Mesangial cell (primary cell): ENCODE results near the gene CD83.

- RAMPAGE, long total RNA, result no peak
Measured at GRCh38 chr6:13364149-13364690, 35.9 kb upstream of the TBC1D7 start.

GRCh38 chr6:13425512-13425855 lies 61.9 kb downstream of the GFOD1 start:
- RAMPAGE, long total RNA, result no peak

DNA sequence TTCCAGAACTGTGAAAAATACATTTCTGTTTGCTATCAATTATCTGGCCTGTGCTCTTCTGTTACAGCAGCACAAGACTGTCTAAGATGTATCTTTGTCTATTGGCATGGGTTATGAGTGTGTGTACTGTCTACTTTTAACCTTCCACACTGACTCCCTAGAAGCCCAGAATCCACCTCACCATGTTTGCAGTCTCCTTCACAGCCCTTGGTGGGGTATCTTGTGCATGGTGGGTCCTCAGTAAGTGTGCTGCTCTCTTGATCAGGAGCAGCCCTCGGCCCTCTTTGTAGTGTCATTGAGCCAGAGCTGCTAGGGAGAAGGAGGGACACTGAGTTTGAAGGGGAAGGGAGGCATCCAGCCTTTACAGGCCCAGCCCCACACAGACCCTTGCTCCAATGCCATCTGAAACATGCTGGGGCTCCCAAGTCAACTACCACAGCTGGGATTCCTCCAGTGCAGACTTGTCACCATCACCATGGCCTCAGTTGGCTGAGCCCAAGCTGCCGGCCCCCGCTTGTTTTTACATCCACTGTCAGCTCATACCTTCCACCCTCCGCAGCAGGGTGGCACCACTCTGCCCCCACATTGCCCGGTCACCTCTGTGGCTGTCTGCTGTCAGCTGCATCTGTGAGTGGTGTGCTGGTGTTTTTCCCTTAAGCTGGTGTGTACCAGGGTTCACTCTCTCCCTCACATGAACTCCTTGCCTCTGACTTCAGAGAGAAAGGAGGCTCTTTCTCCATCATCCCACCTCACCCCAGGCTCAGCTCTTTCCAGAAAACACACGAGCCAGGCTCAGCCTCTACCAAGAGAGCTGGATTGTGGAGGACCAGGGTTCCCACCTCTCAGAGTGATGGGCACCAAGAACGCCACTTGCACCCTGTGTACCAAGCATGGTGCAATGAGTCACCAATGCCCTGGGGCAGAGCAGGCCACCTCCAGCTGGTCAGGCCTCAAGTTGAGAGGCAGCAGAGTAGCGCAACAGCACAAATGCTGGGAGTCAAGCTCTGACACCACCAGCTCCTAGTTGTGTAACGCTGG lies 26.1 kb downstream of the GFOD1 start:
- RAMPAGE, long total RNA, result no peak

DNA sequence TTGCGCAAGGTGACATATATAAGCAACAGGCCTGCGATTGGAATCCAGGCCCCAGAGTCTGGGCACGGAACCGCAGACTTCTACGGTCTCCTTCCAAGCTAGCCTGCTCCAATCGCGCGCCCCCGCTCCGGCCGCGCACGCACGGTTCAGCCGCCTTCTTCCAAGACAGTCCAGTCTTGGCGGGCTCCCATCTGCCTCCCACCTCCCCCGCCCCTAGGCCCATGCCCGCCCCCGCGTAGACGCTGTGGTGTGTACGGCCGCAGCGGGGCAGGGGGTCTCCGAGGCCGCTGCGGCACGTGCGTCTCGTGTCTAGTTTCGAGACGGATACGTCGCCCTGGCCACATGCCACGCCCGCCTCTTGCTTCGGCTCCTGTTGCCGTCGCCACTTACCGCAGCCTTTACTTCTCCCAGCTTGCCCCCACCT lies 781 bp upstream of the GFOD1 start:
- RAMPAGE, long total RNA, result no peak

- RAMPAGE, long total RNA, result no peak
Measured at GRCh38 chr6:13558773-13559249, 15.6 kb upstream of the SIRT5 start.

- RAMPAGE, long total RNA, result no peak
Measured at GRCh38 chr6:13615037-13615230, 201 bp upstream of the NOL7 start.

DNA sequence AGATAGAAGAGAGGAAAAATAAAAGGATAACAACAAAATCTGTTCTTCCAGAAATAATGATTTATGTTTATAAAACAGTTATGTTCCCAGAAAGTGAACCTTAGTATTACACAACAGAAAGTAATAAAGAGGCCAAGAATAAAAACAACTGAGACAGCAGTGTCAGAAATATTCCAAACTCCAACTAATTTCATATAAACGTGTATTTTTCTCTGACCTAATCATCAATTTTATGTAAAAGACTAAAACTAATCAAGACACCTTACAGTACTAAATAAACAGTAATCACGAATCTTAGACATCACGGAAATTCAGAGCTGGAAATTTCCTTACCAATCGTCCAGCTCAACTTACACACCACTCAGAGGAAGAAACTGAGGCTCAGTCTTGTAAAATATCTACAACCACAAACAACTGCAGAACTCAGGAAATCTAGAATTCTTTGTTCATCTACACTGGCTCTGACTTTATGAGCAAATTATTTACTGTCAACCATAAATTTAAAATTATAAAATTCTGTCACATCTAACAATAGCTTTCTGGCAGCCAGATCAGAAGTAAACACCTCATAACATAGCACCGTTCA lies 2.6 kb downstream of the RANBP9 start:
- RAMPAGE, long total RNA, result no peak

DNA sequence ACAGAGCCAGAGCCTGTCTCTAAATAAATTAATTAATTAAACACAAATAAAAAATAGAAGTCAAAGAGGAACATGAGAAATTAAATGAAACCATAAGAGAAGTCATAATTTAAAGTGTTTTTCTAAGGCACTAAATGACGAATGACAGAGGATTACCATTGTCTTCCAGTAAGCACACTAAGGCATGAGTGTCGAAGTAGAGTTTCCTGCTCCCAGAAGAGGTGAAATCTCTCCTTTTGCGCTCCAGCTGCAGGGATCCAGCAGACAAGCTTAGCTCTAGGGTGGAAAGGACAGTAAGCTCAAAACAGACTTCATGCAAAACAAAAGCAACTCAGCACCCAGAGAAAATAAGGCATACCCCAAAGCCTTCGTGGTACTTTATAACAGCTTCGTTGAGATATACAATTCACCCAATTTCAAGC lies 7.6 kb downstream of the MCUR1 start:
- RAMPAGE, long total RNA, result start-site peak on the minus strand centred at position 182 of the sequence, 9 bp wide, 15 reads

DNA sequence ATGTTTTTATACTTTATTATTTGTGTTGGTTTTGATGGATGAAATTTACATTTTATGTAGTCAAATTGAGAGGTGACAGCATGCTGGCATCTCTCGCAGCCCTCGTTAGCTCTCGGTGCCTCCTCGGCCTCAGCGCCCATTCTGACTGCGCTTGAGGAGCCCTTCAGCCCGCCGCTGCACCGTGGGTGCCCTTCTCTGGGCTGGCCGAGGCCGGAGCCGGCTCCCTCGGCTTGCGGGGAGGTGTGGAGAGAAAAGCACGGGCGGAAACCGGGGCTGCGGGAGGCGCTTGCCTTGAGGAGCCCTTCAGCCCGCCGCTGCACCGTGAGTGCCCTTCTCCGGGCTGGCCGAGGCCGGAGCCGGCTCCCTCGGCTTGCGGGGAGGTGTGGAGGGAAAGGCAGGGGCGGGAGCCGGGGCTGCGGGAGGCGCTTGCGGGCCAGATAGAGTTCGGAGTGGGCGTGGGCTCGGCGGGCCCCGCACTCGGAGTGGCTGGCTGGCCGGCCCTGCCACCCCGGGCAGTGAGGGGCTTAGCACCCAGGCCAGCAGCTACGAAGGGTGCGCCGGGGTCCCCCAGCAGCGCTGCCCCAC lies 45.5 kb upstream of the MCUR1 start:
- RAMPAGE, long total RNA, result no peak

- RAMPAGE, long total RNA, result no peak
Measured at GRCh38 chr6:13873584-13874351, 51.0 kb upstream of the RNF182 start.

DNA sequence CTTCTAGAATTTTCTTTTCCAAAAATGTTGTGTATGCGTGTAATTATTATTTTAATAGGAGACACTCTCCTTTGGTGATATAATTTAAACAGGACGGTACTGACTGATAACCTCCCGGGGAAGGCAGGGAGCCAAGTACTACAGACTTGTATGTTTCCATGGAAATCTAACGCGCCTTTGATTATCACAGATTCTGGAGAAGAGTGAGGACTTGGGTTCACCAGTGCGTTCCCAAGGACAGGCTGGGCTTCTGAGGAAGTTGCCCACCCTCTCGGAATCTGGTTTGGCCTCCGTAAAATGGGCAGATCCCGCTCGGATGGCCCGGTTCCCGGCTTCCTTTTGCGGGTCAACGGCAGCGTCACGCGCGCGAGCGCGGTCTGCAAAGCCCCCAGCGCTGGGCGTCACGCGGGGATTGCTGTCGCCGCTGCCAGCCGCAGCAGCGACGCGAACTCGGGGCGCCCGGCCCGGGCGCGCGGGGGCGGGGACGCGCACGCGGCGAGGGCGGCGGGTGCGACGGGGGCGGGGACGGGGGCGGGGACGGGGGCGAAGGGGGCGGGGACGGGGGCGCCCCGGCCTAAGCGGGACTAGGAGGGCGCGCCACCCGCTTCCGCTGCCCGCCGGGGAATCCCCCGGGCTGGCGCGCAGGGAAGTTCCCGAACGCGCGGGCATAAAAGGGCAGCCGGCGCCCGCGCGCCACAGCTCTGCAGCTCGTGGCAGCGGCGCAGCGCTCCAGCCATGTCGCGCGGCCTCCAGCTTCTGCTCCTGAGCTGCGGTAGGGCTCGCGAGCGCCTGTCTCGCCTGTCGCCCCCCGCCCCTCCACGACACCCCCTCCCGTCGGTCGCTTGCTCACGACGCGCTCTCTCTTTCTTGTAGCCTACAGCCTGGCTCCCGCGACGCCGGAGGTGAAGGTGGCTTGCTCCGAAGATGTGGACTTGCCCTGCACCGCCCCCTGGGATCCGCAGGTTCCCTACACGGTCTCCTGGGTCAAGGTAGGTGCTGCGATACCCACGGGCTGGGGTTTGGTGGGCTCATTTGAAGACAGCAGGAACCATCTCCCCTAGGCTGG lies at the start of gene CD83:
Gene CD83, plus strand, starts transcription at position 696 of the 1,066 bp plus-strand sequence.
- RAMPAGE, long total RNA, result start-site peak on the plus strand centred at position 614 of the sequence, 8 bp wide, 9 reads

- RAMPAGE, long total RNA, result no peak
Measured at GRCh38 chr6:14119018-14119441, 1.5 kb downstream of the CD83 start.

DNA sequence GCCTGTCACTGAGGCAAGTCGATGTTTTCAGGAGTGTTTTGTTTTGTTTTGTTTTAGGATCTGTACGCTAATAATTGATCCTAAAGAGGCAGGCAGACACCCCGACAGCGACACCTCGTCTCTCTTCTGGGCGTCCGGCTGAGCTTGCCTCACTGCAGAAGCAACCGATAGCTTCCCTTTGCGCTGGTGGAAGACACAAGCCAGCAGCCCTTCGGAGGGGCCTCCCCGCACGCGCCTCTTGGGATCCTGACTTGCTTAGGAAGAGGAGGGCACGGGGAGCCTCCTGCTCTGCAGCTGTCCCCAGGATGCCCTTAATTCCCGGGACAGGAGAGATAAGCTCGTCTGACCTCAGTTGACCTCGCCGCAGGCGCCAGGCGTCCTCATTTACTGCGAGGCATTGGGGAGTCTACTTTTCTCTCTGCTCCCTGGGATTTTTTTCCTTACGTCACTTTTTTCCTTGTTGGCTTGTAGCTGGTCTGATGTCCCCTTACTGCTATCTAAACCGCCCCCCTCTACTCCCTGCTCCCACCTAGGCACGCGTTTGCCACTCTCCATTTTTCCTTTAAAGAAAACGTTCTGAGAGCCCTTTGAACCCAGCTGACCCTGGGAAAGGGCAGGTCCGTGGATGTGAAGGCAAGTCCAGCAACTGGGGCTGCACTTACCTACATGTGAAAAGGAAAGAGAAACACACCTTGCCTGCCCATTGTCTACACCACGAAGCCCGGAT lies 94.1 kb downstream of the CD83 start:
- RAMPAGE, long total RNA, result no peak

DNA sequence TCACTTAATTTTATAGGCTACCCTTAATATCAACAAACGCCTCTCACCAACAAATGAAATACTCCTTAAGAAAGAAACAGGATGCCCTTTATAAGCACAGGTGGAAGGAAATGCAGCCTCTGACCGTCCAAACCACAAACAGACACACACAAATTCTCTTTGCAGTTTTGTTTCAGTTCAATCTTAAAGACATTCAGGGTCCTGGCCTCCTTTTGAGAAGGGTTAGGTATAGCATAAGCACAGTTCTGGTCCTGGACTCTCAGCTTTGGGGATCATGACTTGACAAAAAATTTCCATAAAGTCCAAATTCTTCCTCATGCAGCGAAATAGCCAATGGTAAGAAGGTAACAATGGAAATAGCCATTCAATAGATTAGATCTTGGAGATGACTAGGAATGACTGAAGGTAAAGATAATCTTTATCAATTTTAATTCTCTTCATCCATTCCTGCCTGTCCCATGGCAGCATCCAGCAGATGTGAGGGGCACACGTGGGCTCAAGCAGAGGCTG lies 123.8 kb downstream of the CD83 start:
- RAMPAGE, long total RNA, result no peak

- RAMPAGE, long total RNA, result no peak
Measured at GRCh38 chr6:14361189-14361919, 243.8 kb downstream of the CD83 start.

DNA sequence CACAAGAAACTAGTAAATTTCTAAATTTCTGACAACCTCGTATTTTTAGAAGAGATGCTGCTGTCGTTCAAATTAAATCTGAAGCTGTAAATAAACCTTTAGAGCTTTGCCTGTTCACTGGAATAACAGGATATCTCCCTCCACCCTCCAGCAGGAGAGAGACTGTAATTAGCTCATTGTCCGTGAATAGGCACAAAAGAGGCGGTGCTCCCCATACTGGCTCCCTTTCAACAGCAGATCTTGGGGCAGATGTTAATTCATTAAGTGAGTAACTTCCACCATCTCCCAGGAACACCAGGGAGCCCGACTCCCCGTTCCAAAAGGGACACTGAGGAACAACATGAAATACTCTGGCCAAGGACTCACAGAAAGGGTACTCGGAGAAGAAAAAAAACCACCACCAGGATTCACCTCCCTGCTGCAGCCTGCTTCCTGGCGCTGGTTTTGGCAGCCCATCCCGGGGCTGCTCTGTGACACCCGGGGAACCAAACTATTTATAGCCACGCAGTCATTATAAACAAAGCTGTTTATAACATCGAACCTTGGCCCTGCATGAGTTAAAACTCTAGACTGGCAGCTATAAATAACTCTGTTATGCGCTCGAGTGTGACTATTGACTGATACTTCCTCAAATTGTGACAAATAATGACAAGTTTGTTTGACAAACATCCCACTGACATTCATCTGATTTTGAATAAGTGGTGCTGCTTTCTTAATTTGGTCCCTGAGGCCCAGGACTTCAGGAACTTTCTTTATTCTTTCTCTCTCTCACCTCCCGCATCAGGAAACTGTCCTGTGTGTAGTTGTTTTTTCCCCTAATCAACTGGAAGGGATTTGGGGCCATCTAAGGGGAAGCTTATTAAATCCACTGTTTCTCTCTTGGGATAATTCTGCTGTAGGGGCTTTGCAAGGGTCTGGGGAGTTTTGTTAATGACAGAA lies 521.5 kb downstream of the CD83 start:
- RAMPAGE, long total RNA, result no peak

DNA sequence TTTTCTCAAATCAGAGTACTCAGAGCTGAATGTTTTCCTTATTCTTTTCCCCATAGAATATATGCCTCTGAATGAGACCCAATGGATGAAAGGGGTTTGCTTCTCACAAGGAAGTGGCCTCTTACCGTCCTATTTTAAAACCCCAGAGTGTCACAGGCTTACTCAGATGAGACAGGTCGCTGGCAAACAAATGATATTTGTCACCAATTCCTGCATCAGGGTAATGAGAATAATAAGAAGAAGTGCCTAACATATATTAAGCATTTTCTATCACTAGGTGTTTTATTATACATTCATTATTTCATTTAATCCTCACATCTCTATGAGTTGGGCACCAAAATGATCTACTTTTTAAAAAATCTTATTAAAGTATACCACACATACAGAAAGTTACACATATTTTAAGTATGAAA lies 538.7 kb downstream of the CD83 start:
- RAMPAGE, long total RNA, result no peak

- RAMPAGE, long total RNA, result no peak
Measured at GRCh38 chr6:14722749-14723287, 523.1 kb upstream of the JARID2 start.

- RAMPAGE, long total RNA, result no peak
Measured at GRCh38 chr6:14782946-14783327, 462.9 kb upstream of the JARID2 start.

DNA sequence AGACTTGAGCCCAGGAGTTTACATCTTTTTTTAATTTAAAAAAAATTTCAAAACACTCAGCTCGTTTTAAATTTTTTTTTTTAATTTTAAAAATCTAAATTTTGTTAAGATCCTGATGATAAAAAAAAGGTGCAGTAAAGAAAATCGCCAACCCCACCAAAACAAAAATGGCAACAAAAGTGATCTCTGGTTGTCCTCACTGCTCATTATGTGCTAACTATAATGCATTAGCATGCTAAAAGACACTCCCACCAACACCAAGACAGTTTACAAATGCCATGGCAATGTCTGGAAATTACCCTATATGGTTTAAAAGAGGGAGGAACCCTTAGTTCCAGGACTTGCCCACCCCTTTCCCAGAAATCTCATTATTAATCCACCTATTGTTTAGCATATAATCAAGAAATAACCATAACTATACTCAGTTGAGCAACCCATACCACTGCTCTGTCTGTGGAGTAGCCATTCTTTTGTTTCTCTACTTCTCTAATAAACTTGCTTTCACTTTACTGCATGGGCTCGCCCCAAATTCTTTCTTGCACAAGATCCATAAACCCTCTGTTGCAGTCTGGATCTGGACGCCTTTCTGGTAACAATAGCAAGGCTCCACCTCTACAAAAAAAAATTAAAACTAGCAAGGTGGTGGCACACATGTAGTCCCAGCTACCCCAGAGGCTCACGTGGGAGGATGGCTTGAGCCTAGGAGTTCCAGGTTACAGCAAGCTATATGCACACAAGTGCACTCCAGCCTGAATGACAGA lies 278.9 kb upstream of the JARID2 start:
- RAMPAGE, long total RNA, result no peak